HGPS cell (cell line): ENCODE data around the gene GPX3.

GRCh38 chr5:150734507-150734912 is 24.3 kb downstream of the DCTN4 start:
- RRBS, result no CpG with 5 or more reads among the region's 4 CpGs

GRCh38 chr5:150743256-150743574 is 15.6 kb downstream of the DCTN4 start:
- RRBS, result no CpG with 5 or more reads among the region's 5 CpGs

GRCh38 chr5:150779850-150780719 is 1.5 kb downstream of the SMIM3 start:
- RRBS, result no CpG with 5 or more reads among the region's 10 CpGs

DNA sequence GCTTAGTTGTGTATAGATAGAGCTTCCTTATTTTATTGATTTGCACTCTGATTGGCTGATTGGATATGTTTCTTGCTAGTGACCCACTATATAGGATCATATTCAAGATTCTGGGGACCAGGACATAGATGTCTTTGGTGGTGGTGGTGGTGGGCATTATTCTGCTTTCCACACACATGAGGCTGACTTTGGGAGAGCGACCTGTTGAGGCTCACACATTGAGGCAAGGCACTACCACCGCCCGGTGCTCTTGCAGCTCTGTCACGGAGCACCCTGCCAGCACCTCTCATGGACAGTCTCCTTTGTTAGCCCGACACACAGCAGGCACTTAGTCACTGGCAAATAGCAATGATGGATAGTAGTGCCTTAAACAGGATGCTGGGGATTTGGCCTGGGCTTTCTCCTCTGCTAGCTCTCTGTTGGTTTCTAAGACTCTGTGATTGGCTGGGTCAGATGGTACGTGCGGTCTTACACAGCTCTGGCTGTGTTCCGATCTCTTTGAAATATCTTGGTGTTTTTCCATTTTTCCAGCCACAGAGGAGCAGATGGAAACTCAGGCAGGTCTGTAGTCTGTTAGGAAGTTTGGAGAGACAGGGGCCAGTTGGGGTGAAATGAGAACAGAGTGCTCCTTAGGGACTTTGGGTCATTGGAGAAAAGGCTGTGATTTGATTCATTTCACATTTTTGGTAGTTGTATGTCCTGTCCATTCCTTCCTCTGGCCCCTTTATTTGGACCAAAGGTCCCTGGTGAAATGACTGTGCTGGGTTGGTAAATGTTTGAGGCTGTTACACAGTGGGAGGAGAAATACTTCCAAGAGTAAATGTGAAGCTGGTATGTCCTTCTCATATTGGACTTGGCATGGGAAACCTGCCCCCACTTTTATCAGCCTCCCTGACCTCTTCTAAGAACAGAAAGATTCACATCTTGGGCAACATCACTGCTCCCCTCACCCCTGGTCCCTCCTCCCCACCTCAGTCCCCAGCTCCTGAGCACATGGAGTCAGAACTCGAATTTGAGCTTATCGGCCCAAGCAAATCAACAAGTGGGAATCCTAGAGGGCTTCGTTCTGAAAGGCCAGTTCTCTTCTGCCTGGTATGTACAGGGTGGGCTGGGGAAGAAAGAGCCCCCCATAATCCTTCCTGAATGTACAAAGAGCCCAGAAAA is 3.3 kb downstream of the SMIM3 start:
- RRBS, result no CpG with 5 or more reads among the region's 11 CpGs

GRCh38 chr5:150846628-150847059 is 323 bp downstream of the IRGM start:
- RRBS, result 79% methylated on average over 4 of the region's 18 CpGs

GRCh38 chr5:151020106-151021153 is at the start of gene GPX3:
Gene GPX3, plus strand, starts transcription at chr5:151020591.
- RRBS, result 1% methylated on average over 6 of the region's 58 CpGs

DNA sequence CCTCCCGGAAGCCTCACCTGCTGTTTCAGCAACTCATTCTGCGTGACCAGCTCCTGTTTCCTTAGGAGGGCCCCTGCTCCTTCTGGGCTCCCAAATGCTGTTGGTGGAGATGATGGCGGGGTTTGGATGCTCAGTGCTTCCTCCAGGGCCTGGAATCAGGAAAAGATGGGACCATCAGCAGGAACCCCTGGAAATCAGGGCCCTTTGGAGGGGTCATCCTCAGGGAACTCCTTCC is 16.3 kb downstream of the GPX3 start:
- RRBS, result no CpG with 5 or more reads among the region's 3 CpGs

- RRBS, result no CpG with 5 or more reads among the region's 5 CpGs
These were observed 26.2 kb downstream of the TNIP1 start for GRCh38 chr5:151054520-151055051.

DNA sequence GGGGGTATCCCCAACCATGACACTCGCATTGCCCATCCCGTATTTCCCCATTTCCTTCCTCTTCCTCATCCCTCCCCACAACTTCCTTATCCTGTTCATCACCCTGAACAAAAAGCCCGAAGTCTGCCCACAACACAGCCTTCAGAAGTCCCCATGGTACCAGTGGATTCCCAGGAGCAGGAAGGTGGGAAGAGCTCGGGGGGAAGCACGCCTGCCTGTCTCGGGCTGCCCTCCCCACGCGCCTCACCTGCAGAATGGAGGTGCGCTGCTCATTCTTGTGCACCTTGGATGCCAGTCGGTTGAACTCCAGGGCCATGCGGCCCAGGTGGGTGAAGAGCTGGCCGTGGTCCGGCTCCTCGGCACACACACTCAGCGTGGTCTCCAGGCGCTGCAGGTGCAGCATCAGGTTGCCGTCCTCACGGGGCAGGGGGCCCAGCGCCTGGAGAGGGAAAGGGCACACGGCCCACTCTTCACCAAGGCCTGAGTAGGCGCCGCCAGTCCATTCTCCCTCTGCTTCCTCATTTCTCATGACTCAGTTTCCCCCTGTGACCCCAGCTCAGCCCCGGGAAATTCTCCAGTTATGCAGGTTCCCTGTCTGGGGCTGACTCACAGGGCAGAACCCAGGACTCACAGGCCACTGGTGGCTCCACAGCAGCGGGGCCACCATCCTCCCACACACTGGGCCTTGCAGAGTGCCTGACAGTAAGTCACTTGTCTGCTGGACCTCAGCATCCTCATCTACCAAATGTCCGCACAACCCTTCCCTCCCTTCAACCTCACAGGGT is 24.1 kb downstream of the TNIP1 start:
- RRBS, result no CpG with 5 or more reads among the region's 25 CpGs

GRCh38 chr5:151067840-151068706 is 12.8 kb downstream of the TNIP1 start:
- RRBS, result no CpG with 5 or more reads among the region's 16 CpGs

- RRBS, result no CpG with 5 or more reads among the region's 2 CpGs
These were observed 11.9 kb upstream of the TNIP1 start for GRCh38 chr5:151092717-151093069.

DNA sequence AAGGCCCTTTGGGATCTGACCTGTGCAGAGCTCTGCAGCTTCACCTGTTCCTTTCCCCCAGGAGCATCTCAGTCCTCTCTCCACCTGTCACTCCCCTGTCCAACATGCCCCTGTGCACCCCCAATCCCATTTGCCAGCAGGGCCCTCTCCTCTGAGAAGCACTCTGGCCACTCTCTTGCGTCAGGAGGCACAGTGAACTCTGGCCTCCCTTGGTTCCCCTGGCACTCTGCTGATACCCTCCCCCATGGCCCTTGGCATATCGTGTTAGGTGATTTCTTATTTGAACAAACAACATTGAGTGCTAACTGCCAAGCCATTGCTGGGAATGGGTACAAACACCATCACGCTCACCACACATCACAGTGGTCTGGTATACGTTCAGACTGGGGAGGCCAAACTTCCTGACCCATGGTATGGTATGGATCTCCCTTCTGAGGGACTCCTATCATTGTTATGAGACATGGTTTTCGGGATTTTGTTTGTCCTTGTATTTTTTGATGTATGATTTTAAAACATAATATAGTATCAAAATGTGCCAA is 21.0 kb upstream of the TNIP1 start:
- RRBS, result no CpG with 5 or more reads among the region's 5 CpGs

- RRBS, result 68% methylated on average over 2 of the region's 5 CpGs
These were observed 11.8 kb upstream of the ANXA6 start for GRCh38 chr5:151169233-151169831.

- RRBS, result no CpG with 5 or more reads among the region's 18 CpGs
These were observed 17.1 kb upstream of the ANXA6 start for GRCh38 chr5:151174511-151175235.

GRCh38 chr5:151214597-151215009 is 9.3 kb downstream of the CCDC69 start:
- RRBS, result no CpG with 5 or more reads among the region's 6 CpGs

GRCh38 chr5:151221937-151222488 is 1.9 kb downstream of the CCDC69 start:
- RRBS, result no CpG with 5 or more reads among the region's 5 CpGs

- RRBS, result 8% methylated on average over 6 of the region's 19 CpGs
These were observed 10.8 kb upstream of the CCDC69 start for GRCh38 chr5:151234387-151235380.

DNA sequence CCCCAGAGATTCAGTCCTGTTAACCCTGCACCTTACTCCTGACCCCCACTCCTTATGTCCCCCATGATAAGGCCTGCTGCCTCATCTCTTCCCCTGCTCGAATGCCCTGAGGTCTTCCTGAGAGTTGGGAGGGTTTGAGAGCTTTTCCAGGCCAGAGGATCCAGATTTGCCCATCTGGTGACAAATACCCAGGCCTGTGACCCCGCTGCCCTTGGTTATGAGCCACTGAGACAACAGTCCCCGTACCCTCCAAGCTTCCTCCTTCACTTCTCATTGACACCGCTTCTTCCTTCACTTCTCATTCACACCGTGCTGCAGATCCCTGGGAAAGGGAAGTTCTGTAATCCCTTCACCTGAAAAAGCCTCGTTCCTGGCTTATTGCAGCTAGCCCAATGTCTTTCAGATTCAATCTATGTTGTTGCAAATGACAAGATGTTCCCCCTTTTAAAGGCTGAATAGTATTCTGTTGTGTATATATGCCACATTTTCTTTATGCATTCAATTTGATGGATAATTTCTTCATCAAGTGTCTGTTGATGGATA is 676 bp downstream of the GM2A start:
- RRBS, result no CpG with 5 or more reads among the region's 6 CpGs

DNA sequence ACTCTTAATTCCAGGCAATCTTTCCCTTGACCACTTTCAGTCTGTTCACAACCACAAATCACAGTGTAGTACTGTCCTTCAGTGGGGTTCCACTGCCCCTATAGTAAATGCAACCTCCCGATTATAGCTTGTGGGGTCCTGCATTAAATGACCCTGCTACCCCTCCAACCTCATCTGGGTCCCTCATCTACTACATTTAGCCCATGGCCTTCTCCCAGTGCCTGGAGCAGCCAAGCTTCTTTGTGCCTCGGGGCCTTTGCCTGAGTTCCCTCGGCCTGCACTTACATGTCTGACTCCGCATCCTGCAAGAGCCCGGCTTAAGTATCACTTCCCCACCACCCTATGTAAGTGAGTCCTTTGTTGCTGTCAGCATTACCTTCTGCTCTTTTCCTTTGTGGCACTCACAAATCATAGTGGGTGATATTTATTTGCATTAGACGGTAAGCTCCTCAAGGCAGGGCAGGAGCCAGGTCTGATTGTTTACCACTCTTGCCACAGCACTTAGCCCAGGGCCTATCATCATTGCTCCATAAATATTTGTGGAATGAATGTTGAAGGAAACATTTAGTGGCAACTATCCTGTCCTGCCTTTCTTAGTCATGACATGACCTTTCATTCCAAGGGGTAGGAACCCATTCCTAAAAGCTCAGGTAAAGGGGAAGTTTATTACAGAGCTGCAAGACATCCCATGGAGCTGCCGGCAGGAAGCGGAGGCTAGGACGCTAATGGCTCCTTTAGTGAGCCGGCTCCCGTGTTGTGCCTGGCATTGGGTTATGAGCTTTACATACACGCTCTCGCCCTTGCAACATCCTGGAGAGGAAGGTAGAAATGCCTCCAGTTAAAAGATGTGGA is 4.8 kb downstream of the GM2A start:
- RRBS, result 85% methylated on average over 4 of the region's 13 CpGs

- RRBS, result no CpG with 5 or more reads among the region's 2 CpGs
These were observed 6.7 kb downstream of the SLC36A1 start for GRCh38 chr5:151454040-151454633.